Fallopian tube (tissue), 1 donor: Measurements from ENCODE around the gene UGT2B10.

DNA sequence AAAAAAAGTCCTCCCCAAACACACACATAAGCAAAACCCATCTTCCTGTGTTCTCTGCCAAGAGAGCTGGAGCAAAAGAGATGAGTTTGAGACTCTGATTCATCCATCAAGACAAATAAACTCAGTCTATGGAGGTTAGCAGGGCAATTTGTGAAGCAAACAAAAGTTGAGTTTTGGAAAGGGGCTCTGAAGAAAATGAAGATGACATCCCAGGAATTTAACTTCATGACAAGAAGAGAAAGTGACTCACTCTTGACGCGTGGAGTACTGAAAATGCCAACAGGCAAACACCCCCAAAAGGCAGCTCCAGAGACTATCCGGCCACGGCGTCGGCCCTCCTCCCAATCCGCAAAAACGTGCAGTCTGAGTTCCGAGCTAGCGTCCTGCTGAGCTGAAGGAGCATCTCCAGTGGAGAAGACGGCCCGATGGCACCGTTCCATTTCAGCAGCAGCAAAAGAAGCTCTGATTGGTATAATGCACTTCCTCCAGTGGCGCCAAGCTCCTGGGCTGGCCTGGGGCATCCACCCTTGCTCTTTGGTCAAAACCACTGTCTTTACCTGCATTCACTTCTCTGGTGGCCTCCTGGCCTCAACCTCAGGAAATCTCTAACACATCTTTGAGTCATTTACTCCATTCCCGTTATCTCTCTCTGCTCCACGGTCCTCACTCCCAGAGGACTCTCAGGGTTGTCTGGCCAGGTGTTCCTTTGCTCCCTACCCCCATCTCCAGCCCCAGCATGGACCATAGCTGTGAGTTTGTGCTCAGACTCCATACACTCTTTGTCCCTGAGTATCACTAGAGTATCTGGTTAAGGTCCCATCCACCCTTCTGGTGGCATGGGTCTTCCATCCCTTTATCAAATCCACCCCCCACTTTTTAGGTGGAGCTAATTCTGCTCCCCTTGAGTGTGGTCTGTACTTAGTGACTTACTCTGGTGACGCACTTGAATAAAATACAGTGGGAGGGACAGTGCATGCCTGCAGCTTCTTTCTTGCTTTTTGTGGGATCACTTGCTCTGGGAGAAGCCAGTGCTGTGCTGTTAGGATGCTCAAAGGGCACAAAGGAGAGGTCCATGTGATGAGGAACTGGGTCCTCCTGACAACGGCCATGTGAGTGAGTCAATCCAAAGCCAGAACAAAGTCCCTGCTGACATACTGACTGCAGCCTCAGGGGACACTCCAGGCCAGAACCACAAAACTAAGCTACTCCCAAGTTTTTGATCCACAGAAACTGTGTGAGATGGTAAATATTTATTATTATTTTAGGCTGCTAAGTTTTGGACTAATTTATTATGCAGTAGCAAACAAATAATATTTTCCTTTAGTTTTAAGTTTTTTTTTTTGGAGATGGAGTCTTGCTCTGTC is 44.5 kb downstream of the IGFBP7 start:
- PRO-cap: no peak

DNA sequence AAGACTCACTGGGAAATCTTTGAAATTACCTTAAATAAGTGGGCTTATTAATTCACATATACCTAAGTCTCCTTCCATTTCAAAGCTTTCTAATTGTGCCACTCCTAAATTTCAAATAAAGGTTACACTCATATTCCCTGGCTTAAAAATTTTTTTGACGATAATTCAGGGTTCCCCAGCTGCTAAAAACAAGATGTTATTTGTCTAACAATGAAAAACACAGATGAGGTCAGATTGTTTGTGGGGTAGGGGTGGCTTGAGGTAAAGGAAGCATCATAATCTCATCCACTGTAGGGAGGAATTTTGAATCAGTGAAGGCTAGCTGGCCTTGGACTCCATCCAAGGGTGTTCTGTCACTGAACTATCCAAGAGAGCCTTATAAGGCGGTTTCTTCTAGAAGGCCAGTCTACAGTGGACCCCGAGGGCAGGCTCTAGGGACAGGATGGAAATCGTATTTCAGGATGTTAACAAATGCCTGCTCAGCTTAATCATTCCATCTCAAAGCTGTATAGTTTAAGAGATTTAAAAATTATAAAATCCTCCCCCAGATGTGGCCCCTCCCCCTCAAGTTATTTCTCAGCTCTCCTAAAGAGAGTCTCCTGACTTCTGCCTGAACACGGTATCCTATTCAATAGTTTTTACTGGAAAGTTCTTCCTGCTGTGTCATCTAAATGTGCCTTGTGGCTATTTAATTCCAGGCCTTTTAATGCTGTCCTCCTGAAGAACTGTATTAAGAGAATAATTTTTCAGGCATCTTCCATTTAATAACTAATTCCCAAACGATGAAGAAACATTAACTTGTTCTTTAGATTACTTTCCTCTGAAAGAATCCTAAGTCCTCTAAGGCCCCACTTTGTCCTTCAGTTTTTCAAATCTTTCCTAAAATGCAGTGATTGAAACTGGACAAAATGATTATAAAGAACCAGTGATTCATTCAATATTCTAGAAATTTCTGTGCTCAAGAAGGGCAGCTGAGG is 8.0 kb downstream of the IGFBP7 start:
- PRO-cap: no peak

- PRO-cap: no peak
Measured at GRCh38 chr4:57109144-57109452, 1.1 kb downstream of the IGFBP7 start.

DNA sequence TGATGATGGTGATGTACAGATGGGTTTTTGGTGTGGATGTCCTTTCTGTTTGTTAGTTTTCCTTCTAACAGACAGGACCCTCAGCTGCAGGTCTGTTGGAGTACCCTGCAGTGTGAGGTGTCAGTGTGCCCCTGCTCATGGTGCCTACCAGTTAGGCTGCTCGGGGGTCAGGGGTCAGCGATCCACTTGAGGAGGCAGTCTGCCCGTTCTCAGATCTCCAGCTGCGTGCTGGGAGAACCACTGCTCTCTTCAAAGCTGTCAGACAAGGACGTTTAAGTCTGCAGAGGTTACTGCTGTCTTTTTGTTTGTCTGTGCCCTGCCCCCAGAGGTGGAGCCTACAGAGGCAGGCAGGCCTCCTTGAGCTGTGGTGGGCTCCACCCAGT is 172.2 kb downstream of the ADGRL3 start:
- PRO-cap: no peak

DNA sequence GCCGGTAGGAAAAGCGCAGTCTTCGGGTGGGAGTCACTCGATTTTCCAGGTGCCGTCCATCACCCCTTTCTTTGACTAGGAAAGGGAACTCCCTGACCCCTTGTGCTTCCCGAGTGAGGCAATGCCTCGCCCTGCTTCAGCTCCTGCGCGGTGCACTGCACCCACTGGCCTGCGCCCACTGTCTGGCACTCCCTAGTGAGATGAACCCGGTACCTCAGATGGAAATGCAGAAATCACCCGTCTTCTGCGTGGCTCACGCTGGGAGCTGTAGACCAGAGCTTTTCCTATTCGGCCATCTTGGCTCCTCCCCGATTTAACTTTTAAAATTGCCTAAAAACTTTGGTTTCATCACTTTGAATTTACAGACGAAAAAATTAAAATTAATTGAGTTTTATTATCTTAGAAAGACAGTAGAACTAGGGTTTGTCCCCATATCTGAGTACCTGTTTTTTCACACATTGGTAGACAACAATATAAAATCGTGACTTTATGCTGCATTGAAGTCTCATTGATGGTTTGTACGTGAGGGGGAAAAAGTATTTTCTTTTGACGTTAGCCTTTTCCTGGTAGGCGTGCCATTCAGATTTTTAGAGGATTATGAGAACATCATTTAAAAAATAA is 447.0 kb downstream of the ADGRL3 start:
- PRO-cap: no peak

DNA sequence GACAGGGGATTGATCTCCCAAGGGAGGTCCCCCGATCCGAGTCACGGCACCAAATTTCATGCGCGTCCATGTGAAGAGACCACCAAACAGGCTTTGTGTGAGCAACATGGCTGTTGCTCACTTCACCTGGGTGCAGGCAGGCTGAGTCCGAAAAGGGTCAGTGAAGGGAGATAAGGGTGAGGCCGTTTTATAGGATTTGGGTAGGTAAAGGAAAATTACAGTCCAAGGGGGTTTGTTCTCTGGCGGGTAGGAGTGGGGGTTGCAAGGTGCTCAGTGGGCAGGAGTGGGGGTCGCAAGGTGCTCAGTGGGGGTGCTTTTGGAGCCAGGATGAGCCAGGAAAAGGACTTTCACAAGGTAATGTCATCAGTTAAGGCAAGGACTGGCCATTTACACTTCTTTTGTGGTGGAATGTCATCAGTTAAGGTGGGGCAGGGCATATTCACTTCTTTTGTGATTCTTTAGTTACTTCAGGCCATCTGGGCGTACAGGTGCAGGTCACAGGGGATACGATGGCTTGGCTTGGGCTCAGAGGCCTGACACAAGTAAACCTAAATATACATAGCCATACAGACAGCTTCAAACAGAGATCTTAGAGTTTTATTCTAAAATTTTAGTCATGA is 569.5 kb downstream of the ADGRL3 start:
- PRO-cap: no peak

GRCh38 chr4:63123341-63123876 is 1285.8 kb downstream of the TECRL start:
- PRO-cap: no peak

DNA sequence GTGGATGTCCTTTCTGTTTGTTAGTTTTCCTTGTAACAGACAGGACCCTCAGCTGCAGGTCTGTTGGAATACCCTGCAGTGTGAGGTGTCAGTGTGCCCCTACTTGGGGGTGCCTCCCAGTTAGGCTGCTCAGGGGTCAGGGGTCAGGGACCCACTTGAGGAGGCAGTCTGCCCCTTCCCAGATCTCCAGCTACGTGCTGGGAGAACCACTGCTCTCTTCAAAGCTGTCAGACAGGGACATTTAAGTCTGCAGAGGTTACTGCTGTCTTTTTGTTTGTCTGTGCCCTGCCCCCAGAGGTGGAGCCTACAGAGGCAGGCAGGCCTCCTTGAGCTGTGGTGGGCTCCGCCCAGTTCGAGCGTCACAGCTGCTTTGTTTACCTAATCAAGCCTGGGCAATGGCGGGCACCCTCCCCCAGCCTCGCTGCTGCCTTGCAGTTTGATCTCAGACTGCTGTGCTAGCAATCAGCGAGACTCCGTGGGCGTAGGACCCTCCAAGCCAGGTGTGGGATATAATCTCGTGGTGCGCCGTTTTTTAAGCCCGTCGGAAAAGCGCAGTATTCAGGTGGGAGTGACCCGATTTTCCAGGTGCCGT is 1159.0 kb downstream of the TECRL start:
- PRO-cap: no peak

DNA sequence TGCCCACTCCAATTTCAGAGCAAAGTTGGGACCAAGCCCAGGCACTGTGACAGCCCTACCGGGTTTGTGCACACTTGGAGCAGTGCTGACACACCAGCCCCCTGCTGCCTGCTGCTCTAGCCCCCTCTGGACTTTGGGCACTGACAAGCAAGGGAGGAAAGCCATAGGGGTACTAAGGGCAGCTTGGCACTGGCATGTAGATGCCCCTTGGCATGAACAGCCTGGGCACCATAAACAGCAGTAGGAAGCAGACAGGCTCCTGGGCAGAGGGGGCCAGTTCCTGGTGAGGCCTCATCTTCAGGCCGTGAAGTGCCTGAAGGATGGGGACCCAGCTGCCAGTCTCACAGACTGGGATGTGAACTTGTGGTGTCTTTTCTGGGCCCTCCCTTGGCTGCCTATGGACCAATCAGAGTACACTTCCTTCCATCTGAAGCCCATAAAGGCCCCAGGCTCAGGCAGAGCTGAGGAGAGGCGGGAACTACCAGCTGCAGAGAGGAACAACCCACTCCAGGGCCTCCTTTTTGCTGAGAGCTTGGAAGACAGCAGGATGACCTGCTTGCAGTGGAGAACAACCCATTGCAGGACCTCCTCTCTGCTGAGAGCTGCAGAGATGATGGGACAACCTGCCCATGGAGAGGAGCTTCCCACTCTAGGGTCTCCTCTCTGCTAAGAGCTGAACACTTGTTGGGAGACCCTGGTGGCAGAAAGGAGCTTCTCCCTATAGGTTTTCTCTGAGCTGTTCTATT is 68.6 kb downstream of the TECRL start:
- PRO-cap: no peak

GRCh38 chr4:65241238-65242161 is 428.8 kb downstream of the EPHA5 start:
- PRO-cap: no peak

- PRO-cap: no peak
Measured at GRCh38 chr4:66941977-66942270, 603.4 kb downstream of the CENPC start.

DNA sequence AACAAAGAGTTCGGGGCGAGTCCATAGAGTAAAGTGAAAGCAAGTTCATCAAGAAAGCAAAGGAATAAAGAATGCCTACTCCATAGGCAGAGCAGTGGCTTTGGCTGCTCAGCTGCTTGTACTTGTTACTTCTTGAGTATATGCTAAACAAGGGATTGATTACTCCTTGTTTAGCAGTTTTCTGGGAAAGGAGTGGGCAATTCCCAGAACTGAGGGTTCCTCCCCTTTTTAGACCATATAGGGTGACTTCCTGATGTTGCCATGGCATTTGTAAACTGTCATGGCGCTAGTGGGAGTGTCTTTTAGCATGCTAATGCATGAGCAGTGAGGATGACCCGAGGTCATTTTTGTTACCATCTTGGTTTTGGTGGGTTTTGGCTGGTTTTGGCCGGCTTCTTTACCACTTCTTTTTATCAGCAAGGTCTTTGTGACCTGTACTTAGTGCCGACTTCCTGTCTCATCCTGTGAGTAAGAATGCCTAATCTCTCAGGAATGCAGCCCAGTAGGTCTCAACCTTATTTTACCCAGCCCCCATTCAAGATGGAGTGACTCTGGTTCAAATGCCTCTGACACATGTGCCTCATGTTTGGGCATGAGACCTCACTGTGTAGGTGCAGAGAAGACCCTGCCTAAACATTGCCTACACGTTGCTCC is 20.9 kb upstream of the UBA6 start:
- PRO-cap: no peak

DNA sequence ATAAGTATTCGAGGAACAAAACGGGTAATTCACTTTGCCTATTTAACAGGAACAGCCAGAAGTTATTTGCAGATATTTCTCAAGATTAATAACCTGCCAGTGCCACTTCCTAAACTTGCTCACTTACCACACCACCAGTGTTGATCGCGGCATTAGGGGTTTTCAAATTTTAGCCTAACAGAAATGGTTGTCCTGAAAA is 808 bp downstream of the YTHDC1 start:
- PRO-cap: unidirectional peak, plus-strand start at position 99 of the sequence

GRCh38 chr4:68750589-68751183 is 65.1 kb upstream of the UGT2B10 start:
- PRO-cap: no peak

DNA sequence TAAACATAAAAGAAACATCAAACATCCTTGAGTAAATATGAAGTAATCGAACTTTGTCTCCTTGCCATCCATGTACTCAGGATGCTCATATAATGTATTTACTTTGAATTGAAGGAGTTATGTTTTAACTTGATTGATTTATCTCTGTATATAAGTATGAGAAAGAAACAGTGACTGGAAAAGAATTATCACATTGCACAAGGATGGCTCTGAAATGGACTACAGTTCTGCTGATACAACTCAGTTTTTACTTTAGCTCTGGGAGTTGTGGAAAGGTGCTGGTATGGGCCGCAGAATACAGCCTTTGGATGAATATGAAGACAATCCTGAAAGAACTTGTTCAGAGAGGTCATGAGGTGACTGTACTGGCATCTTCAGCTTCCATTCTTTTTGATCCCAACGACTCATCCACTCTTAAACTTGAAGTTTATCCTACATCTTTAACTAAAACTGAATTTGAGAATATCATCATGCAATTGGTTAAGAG is at the start of gene UGT2B10:
TSS of gene UGT2B10 (plus strand) at position 178 of the 487 bp plus-strand sequence.
- PRO-cap: no peak

DNA sequence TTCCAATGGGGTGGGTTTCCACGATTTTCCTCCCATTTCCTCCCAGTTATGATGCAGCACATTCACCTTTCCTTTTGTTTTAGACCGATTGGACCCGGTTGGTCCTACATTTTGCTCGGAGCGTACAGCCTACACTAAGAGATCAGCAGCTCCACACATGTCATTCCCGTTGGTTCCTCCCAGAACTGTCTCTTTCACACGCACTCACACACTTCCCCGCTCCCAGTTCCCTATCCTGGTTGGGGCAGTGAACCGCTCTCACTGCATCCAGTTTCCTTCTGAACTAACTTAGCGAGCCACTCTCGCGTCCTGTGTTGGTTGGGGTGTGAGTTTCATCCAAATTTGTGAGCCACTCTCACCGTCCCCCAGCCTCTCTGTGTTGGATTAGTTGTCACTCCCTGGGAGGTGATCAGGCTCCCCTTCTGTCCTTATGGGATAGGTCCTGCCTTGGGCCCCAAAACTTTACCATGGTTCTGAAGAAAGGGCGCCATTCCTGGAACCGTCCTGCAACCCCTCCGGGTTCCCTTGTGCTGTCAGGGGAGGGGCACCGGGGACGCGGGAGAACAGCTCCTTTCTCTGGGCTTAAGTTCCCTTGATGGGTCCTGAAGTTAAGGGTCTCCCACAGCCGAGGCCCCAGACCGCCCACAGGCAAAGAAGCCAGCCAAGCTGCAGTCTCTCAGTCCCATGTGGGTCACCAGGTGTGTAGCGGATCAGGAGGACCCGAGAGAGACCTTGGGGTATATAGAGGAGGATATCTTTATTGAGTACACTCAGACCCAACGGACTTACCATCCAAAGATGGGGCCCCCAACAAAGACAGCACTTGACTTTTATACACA is 45.0 kb downstream of the UGT2A3 start:
- PRO-cap: bidirectional peak, plus-strand start at position 225 of the sequence, minus-strand start at position 280 of the sequence; unidirectional peak, minus-strand start at position 527 of the sequence

- PRO-cap: no peak
Measured at GRCh38 chr4:68948312-68948703, 3.3 kb downstream of the UGT2A3 start.

DNA sequence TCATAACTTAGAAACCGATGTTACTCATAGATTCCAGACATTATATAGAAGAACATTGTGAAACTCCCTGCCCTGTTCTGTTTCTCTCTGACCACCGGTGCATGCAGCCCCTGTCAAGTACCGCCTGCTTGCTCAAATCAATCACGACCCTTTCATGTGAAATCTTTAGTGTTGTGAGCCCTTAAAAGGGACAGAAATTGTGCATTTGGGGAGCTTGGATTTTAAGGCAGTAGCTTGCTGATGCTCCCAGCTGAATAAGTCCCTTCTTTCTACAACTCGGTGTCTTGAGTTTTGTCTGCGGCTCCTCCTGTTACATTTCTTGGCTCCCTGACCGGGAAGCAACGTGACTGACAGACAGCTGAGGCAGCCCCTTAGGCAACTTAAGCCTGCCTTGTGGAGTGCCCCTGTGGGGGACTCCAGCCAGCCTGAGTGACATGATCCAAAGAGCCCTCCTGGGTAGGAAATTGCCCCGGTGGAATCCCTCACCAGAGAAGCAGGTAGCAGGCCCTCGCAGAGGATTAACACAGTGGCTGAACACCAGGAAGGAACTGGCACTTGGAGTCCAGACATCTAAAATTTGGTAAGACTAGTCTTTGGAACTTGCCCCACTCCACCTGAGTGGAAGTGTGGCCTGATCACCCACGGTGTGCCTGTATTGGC is 45.1 kb upstream of the UGT2B7 start:
- PRO-cap: bidirectional peak, plus-strand start at position 389 of the sequence, minus-strand start at position 273 of the sequence

GRCh38 chr4:69057383-69057786 is 38.9 kb upstream of the UGT2B7 start:
- PRO-cap: no peak

GRCh38 chr4:69166325-69166704 is 48.2 kb downstream of the UGT2B11 start:
- PRO-cap: no peak